Measurements from ENCODE around the genes ARPC1B and CYP3A5.

DNA sequence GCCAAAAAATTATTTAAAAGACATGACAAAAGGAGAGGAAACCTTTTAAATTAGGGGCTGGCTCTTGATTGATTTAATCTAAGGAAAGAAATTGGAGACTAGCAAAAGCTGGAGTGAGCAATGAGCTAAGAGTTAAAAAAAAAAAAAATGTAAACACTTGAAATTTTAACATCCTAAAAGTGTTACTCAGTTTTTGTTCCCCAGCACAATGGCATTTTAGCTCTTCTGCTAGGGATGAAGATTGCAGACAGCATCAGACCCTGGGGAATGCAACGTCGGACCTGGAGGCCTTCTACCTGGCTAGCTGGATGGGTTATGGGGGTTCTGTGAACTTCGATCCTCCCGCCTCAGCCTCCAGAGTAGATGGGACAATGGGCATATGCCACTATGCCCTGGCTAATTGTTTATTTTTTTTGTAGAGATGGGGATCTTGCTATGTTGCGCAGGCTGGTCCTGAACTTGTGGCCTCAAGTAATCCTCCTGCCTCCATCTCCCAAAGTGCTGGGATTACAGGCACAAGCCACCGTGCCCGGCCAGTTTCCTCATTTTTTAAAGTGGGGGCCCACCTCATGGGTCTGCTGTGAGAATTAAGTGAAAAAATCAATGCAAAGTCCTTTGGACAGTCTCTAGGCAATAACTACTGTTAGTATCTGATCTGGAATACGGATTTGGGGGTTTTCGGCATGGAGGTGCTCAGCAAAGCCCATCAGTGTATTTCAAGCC, 23.9 kb downstream of the BRI3 start:
- PRO-cap = no peak
- RAMPAGE, long total RNA = start-site peak on the plus strand centred at position 446 of the sequence, 452 bp wide, 7 reads

DNA sequence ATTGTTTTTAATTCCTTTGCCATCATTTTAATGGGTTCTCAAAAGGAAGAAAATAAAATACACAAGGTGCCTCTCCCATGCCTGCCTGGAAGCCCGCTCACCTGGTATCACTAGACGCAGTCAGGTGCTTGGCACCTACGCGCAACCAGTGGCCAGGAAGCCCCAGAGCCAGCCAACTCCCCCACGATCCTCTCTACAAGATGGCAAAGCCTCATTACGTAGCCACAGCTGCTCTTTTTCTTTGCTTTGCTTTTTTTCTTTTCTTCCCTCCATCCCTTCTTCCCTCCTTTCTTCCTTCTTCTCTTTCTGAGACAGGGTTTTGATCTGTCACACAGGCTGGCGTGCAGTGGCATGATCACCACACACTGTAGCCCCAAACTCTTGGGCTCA, 34.3 kb downstream of the BAIAP2L1 start:
- PRO-cap = no peak
- RAMPAGE, long total RNA = no peak

GRCh38 chr7:98369475-98369927, 31.4 kb downstream of the BAIAP2L1 start:
- PRO-cap = no peak
- RAMPAGE, long total RNA = no peak

DNA sequence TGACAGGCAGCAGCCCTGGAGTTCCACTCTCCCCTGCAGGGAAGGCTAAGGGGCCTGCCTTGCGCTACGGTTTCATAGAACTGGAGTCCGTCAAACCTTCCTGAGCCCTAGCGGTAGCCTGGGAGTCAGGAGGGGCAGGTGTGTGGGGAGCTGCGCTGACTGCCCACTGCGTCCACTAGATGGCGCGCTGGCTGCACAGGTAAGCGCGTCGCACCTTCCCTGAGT, 20.0 kb upstream of the BAIAP2L1 start:
- PRO-cap = no peak
- RAMPAGE, long total RNA = no peak

- PRO-cap = no peak
- RAMPAGE, long total RNA = no peak
Observed at GRCh38 chr7:98514569-98515162, 102.4 kb upstream of the NPTX2 start.

DNA sequence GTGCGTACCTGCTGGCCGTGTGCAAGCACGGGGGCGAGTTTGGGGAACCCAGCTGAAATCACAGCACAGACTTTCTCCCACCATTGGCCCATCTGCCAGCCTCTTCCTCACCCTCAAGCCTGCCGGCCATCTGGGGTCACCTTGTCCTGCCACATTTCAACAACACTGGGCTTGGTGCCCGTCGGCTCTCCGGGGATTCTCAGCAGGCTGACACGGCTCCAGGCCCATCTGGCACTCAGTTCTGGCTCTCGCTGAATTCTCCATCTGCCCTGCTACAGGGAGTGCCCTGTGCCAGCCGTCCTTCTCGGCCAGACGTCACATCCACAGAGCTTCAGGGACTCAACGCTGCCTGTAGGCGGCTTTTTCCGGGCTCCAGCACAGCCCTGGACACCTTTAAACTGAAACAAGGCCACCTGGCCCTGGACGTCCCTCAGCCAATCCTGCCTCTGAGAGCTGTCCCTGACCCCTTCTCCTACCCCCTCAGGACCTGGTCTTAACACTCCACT, 43.1 kb downstream of the TMEM130 start:
- PRO-cap = no peak
- RAMPAGE, long total RNA = no peak

DNA sequence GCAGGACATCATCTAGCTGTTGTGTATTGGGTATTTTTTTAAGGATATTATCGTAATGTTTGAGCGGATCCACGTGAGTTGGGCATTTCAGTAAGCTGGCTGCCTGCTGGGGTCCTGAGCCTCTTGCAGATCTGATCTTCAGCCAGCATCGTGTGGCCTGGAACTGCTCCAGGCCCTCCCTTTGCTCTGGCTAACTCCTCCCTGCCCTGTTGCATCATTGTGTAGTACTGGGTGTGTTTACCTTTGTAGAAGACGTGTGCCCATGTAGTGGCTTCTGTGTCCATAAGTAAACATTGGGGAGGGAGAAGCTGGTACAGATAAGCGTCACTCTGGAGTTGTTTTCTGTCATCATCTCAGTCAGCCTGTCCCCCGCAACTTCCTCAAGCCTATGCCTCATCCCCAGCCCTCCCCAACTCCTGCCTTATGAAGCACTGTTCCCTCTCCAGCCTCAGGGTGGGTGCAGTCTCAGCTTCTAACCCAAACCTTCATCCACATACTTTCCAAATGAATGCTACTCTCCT, 44.4 kb downstream of the TRRAP start:
- PRO-cap = no peak
- RAMPAGE, long total RNA = no peak

DNA sequence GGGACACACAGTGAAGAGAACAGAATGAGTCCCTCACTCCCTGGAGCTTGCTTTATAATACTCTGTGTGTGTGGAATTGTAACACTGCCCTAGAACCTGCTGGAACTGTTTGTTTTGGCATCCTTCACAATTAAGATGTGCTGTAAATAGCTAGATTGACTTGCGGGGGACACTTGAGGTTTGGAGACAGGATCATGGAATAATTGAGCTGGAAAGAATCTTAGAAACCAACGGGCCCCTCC, 57.7 kb upstream of the ARPC1A start:
- PRO-cap = no peak
- RAMPAGE, long total RNA = no peak

- PRO-cap = no peak
- RAMPAGE, long total RNA = no peak
Observed at GRCh38 chr7:99330368-99330933, 4.8 kb downstream of the ARPC1A start.

- PRO-cap = bidirectional peak, plus-strand start at chr7:99374268, minus-strand start at chr7:99374160; bidirectional peak, plus-strand start at chr7:99374730, minus-strand start at chr7:99374597
- RAMPAGE, long total RNA = start-site peak on the plus strand at chr7:99374712-99374733, 418 reads
Observed at GRCh38 chr7:99373809-99374897, at the start of gene ARPC1B. Gene ARPC1B (plus strand): TSS chr7:99374730.

GRCh38 chr7:99396891-99397765, 11.3 kb downstream of the PDAP1 start:
- PRO-cap = no peak
- RAMPAGE, long total RNA = no peak

DNA sequence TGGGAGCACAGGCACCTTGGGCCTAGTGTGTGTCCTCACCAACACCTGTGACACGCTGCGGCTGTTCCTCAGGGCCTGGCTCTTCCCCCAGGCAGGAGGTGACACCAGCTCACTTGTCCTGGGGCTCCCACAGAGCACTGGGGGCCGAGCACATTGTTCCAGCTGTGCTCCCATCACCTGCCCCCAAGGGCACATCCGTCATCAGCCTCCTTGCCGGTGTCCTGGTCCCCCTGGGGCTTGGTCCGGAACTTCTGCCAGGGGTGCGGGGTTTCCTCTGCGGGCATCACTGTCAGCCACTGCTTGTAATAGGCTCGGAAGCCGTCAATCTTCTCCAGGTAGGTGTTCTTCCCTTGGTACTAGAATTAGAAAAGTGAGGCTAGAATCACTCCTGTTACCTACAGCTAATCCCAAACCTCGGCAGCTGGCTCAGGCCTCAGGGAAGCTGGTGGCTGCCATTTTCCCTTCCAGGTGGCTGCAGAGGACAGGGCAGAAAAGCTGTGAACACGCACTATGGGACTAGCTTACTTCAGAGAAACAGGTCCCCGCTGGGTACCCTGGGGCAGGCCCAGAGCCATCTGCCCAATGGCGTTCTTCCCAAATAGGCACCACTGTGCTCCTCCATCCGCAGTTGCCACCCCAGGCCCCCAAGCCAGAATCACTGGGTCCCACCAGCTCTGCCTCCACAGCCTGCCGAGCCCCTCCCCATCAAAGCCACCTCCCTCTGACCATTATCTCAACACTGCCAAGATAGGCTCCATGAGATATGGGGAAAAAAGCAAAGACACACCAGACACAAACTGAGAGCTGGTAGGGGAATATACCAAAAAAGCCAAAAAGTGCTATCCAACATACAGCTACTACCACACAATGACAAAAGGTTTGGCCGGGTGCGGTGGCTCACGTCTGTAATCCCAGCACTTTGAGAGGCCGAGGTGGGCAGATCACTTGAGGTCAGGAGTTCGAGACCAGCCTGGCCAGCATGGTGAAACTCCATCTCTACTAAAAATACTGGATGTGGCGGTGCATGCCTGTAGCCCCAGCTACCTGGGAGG, 11.4 kb downstream of the BUD31 start:
- PRO-cap = no peak
- RAMPAGE, long total RNA = no peak

GRCh38 chr7:99450628-99451362, 12.1 kb downstream of the CPSF4 start:
- PRO-cap = no peak
- RAMPAGE, long total RNA = no peak

DNA sequence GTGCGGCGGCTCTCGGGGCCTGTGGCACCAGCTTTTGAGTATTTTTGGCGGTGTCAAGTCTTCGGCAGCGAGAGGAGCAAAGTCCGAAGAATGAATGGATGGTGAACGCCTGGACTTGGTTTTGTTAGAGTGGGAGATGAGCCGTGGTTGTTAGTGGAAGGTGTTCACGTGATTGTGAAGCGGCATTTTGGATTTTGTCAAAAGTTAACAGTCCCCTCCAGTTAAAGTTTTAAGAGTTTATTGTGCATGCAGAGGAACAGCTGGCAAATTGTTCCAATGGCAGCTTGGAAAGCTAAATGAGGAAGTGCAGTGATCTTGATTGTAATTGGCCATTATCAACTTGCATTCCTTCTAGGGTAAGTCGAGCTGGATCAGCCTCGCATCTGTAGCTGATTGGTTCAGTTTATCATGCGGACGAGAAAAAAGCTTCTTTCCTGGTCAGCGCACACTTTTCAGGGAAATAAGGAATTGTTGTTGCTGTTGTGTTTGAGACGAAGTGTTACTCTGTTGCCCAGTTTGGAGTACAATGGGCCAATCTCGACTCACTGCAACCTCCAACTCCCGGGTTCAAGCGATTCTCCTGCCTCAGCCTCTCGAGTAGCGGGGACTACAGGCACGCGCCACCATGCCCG, 577 bp downstream of the ZNF789 start:
- PRO-cap = no peak
- RAMPAGE, long total RNA = no peak

- PRO-cap = no peak
- RAMPAGE, long total RNA = no peak
Observed at GRCh38 chr7:99562636-99563351, 4.4 kb downstream of the ZNF655 start.

DNA sequence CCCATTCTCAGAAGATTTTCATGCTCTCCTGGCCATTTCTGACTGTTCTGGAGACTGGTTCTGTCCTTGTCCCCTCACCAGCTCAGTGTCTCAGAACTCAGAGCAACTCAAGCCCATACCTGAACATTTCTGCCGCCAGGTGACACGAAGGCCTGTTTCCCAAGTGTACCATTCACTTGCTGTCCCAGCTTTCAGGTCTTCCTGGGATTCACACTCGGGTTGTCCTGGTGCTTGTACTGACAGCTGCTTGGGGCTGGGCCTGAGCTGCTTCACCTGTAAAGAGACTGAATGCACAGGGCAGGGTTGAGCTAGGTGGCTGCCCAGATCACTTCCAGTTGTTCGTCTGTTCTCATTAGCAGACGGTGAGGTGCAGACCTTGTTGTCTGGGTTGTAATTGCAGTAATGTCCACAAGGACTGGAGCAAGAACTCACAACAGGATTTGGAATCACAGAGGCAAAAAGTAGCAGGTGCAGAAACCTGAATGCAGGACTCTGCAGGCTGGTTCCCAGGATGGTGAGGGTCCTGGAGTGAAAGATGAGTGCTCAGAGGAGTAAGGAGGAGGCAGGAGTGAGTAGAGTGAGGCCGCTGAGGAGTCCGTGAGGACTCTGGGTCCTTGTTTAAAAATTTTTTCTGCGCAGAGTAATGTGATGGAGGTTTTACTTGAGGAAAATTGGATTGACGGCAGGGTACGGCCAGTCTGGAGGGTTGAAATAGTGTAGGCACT, 9.1 kb downstream of the ZSCAN25 start:
- PRO-cap = no peak
- RAMPAGE, long total RNA = start-site peak on the plus strand centred at position 378 of the sequence, 81 bp wide, 12 reads; start-site peak on the plus strand centred at position 555 of the sequence, 96 bp wide, 9 reads

- PRO-cap = no peak
- RAMPAGE, long total RNA = start-site peak on the minus strand at chr7:99679943-99679989, 80 reads
Observed at GRCh38 chr7:99679806-99680228, at the start of gene CYP3A5. Gene CYP3A5 (minus strand): TSS chr7:99679996.

- PRO-cap = no peak
- RAMPAGE, long total RNA = no peak
Observed at GRCh38 chr7:99786826-99787126, 2.8 kb upstream of the CYP3A4 start.

DNA sequence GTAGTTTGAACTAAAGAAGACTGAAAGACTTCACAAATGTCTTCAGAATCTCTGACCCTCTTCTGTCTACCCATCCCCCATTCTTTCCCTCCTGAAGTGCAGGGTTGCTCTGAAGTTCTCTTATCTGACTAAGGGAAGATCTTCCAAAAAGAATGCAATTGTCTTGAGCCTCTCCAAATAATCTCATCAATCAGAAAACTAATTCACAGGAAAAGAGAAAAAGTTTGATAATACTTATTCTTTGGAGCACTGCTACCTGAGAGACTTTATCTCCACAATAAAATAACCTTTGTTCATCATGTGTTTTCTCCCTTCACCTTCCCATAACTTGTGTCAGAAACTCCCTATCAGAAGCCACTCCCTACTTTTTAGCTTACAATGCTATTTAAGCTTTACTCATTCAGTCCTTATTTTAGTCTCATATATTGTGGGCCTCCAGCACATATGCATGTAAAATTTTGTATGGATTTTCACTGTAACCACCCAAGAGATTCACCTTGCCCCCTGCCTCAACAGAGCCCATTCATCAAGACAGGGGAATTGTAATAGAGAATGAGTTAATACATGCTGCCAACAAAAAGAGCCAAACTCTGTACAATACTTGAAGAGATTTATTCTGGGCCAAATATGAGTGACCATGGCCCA, 1.0 kb downstream of the CYP3A43 start:
- PRO-cap = no peak
- RAMPAGE, long total RNA = no peak

DNA sequence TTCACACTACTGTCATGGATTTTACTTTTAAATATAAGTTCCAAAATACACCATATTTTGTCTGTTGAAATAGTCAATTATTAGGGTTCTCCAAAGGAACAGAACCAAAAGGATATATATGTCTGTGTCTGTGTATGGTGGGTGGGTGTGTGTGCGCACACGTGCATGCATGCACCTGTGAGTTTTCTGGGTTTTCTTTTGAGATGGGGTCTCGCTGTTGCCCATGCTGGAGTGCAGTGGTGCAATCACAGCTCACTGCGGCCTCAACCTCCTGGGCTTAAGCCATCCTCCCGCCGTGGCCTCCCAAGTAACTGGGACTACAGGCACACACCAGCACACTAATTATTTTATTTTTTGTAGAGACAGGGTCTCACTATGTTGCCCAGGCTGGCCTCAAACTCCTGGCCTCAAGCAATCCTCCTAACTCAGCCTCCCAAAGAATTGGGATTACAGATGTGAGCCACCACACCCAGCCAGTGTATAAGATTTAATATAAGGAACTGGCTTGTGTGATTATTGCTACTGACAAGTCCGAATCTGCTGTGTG, 19.6 kb downstream of the TRIM4 start:
- PRO-cap = no peak
- RAMPAGE, long total RNA = no peak

All from vagina (tissue), 1 donor.